Umbilical cord (tissue), 2 donors: ENCODE results near the genes CXCL8 and PPEF2.

DNA sequence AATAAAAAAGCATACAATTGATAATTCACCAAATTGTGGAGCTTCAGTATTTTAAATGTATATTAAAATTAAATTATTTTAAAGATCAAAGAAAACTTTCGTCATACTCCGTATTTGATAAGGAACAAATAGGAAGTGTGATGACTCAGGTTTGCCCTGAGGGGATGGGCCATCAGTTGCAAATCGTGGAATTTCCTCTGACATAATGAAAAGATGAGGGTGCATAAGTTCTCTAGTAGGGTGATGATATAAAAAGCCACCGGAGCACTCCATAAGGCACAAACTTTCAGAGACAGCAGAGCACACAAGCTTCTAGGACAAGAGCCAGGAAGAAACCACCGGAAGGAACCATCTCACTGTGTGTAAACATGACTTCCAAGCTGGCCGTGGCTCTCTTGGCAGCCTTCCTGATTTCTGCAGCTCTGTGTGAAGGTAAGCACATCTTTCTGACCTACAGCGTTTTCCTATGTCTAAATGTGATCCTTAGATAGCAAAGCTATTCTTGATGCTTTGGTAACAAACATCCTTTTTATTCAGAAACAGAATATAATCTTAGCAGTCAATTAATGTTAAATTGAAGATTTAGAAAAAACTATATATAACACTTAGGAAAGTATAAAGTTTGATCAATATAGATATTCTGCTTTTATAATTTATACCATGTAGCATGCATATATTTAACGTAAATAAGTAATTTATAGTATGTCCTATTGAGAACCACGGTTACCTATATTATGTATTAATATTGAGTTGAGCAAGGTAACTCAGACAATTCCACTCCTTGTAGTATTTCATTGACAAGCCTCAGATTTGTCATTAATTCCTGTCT lies at the start of gene CXCL8:
CXCL8 (plus strand) TSS at position 279 of the 829 bp plus-strand sequence.
- RAMPAGE, long total RNA = start-site peak on the plus strand centred at position 278 of the sequence, 7 bp wide, 21 and 10 reads in 2 replicates

DNA sequence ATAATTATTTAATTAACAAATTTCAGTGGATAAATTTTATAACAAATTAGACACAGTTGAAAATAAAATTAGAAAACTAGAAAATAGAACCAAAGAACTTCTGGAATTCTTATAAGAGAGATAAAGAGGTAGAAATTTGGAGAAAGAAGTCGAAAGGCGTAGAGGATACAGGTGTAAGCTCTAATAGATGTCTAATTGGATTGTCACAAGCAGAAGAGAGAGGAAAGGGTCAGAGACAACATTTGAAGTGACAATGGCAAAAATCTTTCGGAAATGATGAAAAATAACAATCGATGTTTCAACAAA lies 3.7 kb downstream of the CXCL8 start:
- RAMPAGE, long total RNA = no peak

DNA sequence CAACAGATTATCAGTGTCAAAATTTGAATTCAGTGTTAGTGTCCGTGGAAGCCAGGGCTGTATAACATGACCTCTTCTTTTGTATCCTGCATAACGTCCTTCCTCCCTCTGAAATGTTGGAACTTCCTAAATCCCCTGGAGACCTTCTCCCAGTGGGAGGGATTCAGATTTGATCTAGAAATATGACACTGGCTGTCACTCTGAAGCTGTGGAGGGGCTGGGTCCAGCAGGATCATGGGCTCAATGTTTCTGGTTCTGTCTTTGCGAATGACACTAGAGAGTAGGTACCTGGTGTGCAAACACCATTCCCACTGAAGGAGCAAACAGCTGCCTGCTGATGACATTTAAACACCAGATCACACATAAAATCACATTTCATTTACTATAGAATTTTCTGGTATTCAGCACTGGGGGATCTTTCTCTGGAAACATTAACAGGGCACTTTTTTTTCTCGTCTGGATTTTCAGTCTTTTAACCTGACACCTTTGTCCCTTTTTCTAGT lies 935 bp upstream of the CXCL3 start:
- RAMPAGE, long total RNA = no peak

GRCh38 chr4:74109464-74109893 lies 10.5 kb upstream of the CXCL2 start:
- RAMPAGE, long total RNA = no peak

- RAMPAGE, long total RNA = no peak
Observed at GRCh38 chr4:74330132-74330688, 21.9 kb downstream of the EPGN start.

- RAMPAGE, long total RNA = no peak
Observed at GRCh38 chr4:74755369-74756063, 38.8 kb downstream of the BTC start.

DNA sequence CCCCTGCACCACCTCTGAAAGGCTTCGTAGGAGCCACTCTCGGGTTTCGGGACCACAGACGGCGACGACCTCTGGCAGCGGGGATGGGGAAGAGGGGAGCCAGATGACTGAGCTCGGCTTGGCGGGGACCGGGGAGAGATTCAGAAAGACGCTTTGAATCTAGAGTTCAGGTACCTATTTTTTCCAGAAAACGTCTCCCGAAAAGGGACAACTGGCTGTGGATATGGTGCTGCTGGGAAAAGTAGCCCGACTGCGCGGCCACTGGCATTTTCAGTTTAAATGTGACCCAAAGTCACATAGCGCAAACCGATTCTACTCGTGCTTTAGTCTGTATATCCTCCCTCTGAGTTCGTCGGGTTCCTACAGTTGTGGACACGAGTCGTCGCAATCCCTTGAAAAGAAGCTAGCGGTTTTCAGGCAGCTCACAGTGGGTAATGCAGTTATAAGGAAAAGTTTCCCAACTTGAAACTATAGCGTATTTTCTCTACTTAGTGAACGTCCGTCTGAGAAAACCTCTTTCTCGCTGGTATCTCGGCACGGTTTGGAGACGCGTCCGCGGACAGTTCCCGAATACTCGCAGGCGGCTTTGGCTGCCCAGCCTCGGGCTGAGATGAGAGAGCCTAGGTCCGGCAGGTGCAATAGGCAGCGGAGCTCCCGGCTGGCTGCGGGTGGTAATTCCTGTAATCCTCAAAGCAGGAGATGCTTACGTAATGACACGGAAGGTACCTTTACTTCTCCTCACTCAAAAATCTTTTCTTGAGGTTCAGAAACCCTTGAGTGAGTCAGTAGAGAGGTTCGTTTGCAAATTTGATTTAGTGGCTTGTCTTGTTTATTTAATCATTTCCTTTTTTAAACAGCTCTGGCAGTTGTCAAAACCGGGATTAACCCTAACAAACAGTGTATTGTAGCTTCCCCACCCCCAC lies 1.4 kb downstream of the PARM1 start:
- RAMPAGE, long total RNA = no peak

- RAMPAGE, long total RNA = no peak
Observed at GRCh38 chr4:74941235-74941667, 8.3 kb downstream of the PARM1 start.

DNA sequence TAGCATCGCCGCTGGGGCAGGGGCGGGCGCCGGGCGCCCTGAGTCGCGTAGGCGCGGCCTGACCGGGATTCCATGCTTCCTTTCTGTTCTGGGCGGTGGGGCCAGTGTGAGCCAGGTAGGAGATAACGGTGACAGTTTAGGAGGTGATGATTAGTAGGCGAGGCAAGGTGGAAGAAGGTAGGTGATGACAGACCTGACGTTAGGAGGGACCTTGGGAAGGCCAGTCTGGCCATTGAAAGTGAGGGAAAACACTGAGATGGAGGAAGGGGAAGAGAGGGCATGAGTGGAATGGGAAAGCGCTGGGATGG lies 457 bp upstream of the CDKL2 start:
- RAMPAGE, long total RNA = no peak

- RAMPAGE, long total RNA = no peak
Observed at GRCh38 chr4:75705237-75705870, 19.0 kb upstream of the USO1 start.

DNA sequence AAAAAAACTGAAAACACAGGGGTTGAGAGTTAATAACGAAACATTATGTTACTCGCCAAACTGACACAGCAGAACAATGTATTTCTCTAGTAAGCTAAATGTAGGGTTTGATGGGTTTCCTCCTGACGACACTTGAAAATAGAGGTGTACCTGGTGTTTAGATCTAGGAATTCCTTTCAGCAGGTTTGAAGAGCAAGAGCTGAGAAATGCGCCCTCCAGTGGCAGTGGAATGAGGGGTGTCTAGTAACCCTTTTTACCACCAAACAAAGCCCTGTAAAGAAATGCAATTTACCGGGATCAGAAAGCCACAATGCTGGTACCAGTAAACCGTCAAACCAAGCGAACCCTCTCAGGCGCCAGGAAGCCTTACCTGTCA lies 483 bp upstream of the USO1 start:
- RAMPAGE, long total RNA = no peak

DNA sequence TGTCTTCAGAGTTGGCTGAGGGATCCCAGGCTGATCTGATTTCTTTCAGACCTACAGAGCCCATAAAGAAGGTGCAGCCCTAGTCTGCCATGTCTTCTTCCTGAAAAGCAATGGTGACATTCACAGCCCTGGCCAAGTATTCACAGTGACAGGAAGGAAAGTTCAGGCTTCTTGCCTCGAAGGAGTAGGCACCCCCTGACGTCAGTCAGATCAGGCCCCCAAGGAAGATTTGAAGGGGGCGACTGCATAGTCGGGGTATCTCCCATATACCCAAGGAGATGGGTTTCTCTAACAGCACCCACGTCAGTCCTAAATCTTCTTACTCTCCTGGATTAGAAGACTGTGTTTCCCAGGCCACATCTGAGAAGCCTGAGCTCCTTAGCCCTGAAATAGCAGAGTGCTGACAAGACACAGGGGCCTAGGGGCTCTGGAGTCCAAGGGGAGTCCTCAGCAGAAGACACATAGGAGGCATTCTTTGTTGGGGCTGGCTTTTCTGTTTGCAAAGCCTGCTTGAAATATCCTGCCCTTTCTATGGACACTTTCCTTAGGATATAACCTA lies at the start of gene PPEF2:
PPEF2 (minus strand) TSS at position 144 of the 559 bp plus-strand sequence.
- RAMPAGE, long total RNA = no peak

DNA sequence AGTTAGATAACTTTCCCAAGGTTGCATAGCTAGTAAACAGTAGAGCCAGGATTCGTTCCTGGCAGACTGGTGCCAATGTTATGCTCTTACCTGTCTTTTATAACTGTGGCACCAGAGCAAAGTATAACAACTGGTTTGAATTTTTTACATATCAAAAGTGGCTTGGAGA lies 15.7 kb upstream of the FAM47E start:
- RAMPAGE, long total RNA = no peak

- RAMPAGE, long total RNA = no peak
Observed at GRCh38 chr4:76238185-76238564, 13.3 kb upstream of the FAM47E start.

- RAMPAGE, long total RNA = no peak
Observed at GRCh38 chr4:76278536-76279148, 27.1 kb downstream of the FAM47E start.

DNA sequence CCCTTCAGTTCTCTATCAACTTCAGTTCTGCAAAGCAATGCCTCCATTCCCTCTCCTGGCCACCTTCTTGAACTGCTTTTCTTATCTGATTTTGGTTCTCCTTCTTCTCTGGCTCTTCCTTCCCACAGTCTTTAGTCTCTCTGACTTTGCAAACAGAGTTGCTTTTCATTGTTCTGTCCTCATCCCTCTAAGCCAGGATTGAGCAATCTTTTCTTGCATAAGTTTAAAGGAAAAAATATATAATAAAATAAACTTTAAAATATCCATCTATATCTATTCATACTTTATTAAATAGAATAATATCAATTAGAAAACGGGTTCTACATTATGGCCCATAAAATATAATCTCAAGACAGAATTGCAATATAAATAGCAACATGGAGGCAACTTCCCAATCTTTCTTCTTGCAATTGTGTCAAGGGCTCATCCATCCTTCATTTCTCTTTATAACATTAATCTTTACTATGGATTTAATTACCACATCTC lies 3.4 kb upstream of the STBD1 start:
- RAMPAGE, long total RNA = no peak

DNA sequence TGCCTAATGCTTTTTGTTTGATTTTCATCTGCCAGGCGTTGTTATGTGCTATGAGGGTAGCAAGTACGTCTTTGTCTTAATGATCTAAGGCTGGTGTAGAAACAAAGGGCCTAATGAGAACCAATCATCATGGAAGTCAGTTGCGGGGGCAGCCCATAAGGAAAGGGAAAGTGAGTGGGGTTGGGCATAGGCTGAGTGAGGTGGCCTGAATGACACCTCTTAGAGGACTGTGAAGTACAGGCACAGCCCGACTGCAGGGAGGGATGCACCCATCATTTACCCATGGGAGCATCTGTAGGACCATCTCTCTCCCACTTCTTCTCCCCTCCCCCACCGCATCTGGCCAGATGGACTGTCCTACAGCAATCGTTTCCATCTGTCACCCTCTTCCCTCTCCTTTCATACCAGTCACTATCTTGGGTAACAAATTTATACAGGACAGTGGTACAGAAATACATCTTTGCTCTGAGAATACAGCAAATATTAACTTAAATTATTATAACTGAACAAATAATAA lies 4.1 kb downstream of the STBD1 start:
- RAMPAGE, long total RNA = no peak

GRCh38 chr4:76435441-76436417 lies 700 bp downstream of the SHROOM3 start:
- RAMPAGE, long total RNA = no peak

DNA sequence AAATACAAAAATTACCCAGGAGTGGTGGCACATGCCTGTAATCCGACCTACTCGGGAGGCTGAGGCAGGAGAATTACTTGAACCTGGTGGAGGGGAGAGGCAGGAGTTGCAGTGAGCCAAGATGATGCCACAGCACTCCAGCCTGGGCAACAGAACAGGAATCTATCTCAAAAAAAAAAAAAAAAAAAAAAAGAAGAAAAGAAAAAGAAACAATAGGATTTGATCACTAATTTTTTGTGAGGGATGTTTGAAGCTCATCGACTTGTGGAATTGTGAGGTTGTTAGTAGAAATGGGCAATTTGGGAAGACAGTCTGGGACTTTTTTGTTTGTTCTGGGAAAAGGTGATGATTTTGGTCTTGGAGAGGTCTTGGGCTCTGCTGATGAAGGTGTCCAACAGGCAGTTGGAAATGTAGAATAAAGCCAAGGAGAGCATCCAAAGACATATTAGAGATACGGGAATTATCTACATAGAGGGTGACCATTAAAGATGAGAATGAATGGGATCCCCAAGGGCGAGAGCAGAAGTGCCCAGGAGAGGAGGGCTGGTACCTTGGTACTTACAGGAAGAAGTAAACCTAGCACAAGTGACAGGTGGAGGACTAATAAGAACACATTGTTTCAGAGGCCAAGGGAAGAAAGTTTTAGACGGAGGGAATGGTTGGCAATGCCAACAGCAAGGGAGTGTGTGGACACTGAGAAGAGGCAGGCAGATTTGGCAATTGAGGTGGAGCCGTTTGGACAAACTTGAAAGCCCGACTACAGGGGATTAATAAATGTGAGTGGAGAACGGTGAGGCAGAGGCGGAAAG lies 185.1 kb downstream of the SHROOM3 start:
- RAMPAGE, long total RNA = no peak

DNA sequence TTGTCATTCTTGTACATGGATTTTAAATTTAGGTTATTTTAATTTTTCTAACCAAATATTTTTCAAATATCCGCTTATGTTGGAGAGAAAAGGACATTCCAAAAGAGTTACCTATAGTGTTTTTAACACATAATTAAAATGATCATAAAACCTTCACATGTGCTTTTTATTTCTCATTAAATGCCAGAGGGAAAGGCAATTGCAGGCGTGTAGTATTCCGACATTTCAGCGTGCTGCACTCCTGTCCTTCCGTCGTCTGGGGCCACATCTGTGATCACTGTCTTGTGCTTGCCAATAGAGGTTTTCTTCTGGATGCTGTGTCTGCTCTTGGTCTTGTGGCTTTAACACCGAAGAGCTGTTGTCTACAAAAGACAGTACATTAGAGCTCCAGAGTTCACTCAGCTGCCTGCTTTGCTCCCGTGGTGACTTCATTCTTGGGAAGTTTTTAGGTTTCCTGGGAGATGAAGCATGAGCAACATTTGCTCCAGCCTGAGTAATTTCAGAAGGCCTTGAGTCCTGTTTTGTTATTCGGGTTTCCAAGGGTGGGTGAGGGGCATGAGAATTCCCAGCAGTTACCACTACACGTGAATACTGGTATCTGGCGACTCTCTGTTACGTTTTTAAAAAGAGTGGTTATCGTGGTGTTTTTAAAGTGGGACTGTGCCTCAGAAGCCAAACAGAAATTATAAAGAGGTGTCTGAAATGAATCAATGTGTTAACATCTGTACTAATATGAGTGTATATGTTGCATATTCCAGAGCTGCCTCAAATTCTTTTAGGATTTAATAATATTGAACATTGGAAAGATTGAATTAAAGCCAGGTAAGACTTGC lies 189.2 kb downstream of the SHROOM3 start:
- RAMPAGE, long total RNA = no peak